Measurements from ENCODE around the gene MEGF9.

- PRO-cap: no peak
These were observed 226.5 kb downstream of the CDK5RAP2 start for GRCh38 chr9:120353401-120353951.

DNA sequence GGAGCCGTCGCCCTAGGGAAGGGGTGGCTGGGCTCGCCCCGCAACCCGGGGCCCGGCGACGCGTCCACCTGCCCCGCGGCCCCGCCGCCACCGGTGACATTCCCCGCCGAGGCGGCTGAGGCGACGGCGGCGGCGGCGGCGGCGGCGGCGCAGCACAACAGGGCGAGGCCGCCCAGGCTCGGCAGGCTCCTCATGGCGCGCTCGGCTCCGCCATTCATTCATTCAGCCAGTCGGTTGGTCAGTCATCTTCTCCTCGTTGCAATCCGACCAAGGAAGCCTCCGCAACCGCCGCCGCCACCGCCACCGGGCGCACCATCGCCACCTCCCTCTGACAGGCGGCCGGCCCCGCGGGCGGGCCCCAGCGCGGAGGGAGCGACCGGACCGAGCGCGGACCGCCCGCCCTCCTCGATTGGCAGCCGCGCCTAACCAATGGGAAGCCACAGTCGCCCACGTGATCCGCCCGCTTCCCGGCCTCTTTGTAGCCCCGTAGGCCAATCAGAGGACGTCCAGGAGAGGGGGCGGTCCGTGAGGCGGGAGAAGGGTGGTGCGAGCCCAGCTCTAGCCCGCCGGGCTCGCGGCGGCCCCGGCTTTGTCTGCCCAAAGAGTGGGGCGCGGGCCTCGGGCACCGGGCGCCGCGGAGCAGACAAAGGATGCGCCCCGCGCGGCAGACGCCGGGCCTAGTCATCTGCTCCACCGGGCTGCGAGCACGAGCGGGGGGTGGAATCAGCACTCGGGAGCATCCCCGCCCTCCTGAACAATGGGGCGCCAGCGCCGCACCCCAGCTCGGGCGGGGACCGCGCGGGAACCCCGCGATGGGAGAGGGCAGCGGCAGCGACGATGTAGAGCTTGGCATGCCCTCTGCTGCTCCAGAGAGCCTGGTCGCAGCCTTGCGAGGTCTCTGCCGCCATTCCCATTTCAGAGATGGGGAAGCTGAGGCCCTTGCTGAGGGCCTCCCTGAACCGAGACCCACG, at the start of gene MEGF9:
Gene MEGF9 (minus strand): TSS at position 330 of the 971 bp plus-strand sequence.
- PRO-cap: unidirectional peak, plus-strand start at position 155 of the sequence; bidirectional peak, plus-strand start at position 600 of the sequence, minus-strand start at position 330 of the sequence

DNA sequence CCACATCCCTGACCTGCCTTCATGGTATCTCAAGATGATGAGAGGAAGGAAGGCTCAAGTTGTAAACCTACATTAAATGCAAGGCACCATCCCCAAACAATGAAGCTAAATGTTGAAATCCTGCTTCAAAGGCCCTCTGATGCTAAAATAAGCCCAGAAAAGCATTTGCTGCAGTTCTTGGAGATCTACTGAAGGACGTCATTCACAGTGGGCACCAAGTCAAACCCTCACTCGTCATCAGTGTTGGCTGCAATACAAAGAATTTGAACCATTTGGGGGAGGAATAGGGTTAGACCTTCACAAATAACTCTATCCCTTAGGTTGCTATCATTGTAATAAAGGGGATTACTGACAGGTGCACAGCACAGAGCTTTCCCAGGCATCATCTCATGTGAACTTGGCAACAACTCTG, 9.3 kb upstream of the MEGF9 start:
- PRO-cap: no peak

DNA sequence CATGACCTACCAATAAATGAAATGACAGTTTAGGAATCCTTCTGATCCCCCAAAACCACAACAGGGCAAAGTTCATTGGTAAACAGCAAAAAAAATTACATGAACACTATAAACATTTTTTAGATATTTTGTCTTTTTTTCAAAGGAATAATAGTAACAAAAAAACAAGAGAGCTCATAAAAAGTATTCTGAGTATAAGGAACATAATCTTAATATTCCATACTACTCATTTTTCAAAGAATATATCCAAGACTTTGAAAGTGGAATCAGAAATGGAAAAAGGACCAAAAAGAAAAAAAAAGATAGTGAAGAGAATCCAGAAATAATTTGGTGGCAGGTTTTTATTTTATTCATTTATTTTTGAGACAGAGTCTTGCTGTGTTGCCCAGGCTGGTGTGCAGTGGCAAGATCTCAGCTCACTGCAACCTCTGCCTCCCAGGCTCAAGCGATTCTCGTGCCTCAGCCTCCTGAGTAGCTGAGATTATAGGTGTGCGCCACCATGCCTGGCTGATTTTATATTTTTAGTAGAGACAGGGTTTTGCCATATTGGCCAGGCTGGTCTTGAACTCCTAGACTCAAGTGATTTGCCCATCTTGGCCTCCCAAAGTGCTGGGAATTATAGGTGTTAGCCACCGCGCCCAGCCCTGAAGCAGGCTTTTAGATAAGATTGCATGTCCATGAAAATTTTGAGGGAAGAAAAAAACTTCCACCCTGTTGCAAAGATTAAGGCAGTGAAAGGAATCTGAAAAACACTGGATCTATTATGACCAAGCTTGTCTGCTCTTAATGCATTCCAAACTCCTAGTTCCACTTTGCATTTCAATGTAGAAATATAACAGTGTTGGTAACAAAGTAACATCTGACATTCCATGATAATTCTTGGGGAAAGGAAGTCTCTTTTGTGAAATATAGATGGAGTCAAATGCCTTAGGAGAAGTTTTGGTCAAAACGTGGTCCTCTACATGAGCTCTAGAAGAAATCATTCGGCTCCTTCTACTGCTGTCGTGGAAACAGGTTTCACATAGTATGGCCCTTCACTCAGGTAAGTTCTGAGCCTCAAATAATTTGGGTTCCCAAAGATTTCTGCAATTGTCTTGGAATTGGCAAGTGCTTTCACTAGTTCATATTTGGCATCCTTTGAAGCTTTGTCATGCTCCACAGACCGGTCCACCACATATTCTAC, 24.1 kb downstream of the B3GALT9 start:
- PRO-cap: no peak

- PRO-cap: bidirectional peak, plus-strand start at chr9:120876562, minus-strand start at chr9:120876362
These were observed 754 bp downstream of the PHF19 start for GRCh38 chr9:120875963-120876905.

DNA sequence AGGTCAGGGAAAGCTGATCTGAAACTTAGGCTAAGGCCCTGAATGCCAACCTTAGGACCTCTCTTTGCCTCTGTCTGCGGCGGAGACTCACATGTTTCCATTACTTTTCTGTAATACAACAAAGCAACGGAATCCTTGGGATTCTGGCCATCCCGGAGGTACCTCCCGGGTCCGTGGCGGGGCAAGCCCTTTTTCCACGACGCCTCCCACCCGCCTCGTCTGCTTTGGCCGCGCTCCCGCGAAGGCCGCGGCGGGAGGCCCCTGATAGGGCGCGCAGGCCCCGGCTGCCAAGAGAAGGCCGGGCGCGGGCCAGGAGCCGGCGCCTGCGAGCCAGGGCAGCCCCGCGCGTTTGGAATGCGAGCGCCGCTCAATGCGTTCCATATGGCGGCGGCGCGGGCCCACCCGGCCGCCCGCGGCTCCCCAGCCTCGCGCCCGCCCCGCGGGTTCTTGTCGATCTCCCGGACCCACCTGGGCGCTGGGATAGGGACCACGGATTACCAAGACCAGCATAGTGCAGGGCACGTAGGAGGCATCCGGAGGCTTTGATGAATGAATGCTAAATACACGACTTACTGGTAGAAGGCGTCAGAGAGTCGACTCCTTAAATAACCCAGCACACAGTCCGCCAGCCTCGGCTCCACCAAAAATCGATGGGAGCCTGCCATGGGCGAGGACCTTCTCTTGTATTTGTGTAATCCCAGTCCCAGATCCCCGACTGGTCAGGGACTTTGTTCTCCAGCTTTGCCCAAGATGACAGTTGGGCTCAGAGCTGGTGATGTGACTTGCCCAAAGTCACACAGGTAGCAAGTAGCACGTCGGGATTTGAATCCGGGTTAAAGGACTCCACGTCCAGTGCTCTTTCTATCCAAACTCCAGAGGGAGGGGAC, 17.6 kb upstream of the PHF19 start:
- PRO-cap: no peak

GRCh38 chr9:120916431-120917135, 10.0 kb downstream of the TRAF1 start:
- PRO-cap: no peak

GRCh38 chr9:120917517-120918173, 9.0 kb downstream of the TRAF1 start:
- PRO-cap: no peak

DNA sequence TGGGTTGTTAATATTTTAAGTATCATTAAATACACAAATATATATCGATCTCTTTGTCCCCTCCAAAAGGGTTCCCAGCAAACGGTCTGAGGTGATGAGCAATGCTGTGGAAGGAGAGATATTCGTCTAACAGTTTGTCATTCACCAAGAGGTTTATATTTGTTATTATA, 1.3 kb downstream of the TRAF1 start:
- PRO-cap: no peak

- PRO-cap: no peak
These were observed 429 bp upstream of the TRAF1 start for GRCh38 chr9:120927028-120927422.

GRCh38 chr9:120935265-120935720, 8.7 kb upstream of the TRAF1 start:
- PRO-cap: no peak

- PRO-cap: no peak
These were observed 60.4 kb downstream of the RAB14 start for GRCh38 chr9:121141140-121141804.

- PRO-cap: no peak
These were observed 1.6 kb downstream of the GSN start for GRCh38 chr9:121269371-121270221.

GRCh38 chr9:121364976-121365491, 5.0 kb downstream of the STOM start:
- PRO-cap: no peak

GRCh38 chr9:121366565-121367045, 3.4 kb downstream of the STOM start:
- PRO-cap: no peak

GRCh38 chr9:121484723-121485054, 15.0 kb downstream of the GGTA1 start:
- PRO-cap: no peak

- PRO-cap: no peak
These were observed 1.1 kb downstream of the GGTA1 start for GRCh38 chr9:121498333-121499193.

DNA sequence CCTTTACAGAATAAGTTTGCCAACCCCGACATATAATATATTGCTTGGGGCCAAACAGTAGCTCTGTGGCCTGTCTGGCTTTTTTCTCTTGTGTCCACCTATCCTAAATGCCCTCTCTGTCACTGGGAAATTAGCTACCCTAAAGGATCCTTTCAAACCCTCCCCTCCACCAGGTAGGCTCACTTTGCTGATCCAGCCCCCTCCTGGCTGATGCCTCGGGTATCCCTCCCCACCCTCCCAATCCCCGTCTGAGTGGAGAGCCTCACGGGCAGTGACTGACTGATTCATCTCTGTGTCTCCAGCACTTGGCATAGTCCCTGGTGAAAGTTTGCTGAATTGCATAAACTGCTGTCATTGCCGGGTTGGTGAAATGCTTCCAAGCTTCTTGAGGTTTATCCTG, 56.7 kb upstream of the GGTA1 start:
- PRO-cap: no peak

- PRO-cap: no peak
These were observed 5.2 kb upstream of the DAB2IP start for GRCh38 chr9:121646069-121646880.

DNA sequence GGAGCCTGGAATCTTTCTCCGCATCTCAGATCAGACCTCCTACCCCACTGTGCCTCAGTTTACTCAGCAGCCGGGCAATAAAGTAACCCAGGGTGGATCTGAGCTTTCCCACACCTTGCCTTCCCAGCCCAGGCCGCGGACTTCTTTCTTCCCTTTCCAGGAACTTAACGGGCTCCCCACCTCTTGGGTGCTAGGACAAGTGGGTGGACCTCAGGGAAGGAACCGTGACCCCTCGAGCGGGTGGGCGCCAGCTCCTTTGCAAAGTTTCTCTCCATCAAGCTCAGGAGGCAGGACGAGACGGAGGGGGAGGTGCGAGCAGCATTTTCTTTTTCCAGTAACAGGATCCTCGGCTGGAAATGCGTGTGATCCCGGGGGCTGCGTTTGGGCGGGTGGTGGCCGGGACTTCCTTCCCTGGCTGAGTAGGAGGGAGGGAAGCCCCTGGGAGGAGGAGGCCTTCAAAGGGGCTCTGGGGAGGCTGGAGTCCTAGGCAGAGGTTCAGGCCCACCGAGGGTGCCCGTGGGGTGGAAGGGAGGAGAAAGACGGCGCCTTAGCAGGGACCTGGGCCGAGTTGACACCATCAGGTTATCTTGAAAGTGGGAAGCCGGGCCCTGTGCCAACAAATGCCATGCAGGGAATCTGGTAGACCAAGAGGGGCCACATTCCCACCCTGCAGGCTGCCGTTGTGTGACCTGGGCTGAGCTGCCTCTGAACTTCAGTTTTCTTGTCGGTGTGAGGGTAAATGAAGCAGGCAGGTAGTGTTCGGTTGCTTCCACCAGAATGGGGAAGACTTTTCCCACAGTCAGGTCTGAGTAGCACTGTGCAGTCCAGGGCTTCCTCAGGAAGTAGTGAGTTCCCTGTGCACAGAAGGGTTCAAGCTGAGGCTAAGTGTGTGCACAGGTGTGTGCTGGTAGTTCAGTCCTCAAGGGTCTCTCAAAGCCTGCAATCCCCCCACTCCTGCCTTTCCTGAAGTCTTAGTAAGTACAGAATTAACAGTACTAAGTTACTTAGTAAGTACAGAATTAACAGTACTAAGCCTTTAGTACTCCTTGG, 1.0 kb downstream of the DAB2IP start:
- PRO-cap: no peak